Lung (tissue), 4 donors: ENCODE data around the gene TPP2.

DNA sequence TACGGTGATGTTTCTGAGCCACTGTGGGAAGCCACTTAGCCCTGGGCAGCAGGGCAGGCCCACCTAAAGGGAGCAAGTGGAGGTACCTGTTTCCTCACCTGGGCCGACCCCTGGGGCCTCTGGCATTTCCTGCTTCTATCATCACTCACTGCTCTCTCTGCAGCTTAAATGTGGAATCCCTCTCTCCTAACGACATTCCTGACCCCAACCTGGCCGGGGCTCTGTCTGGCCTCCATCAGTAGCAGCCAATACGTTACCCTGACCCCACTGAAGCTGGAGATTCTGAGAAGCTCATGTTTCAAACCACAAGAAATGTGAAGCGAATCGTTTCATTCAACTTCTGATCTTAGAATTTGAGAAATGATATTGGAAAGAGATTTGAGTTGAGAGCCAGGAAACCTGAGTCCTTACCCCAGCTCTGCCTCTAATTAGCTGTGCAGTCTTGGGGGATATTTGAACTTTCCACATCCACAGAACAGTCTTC, 39.9 kb downstream of the DOCK9 start:
- PRO-cap: no peak
- RAMPAGE, long total RNA: no peak
- RRBS: no CpG with 5 or more reads among the region's 7 CpGs

DNA sequence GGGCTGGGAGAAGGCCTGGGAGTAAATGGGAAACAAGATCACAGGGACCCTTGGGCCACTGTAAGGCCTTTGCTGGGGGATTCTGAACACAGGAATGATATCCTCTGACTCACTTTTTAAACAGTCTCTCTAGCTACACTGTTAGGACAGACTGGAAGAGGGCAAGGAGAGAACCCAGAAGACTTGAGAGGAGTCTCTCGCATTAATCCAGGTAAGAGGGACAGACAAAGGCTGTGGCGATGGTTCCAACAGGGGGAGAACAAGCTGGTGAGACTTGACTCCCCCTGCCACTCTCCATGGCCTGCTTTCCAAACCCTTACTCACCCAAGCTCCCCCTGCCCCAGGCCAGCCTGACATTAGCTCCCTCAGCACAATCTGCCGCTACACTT, 31.8 kb downstream of the DOCK9 start:
- PRO-cap: no peak
- RAMPAGE, long total RNA: no peak
- RRBS: no CpG with 5 or more reads among the region's 3 CpGs

- PRO-cap: no peak
- RAMPAGE, long total RNA: no peak
- RRBS: no CpG with 5 or more reads among the region's 8 CpGs
Observed at GRCh38 chr13:99065368-99066226, 87.7 kb upstream of the DOCK9 start.

DNA sequence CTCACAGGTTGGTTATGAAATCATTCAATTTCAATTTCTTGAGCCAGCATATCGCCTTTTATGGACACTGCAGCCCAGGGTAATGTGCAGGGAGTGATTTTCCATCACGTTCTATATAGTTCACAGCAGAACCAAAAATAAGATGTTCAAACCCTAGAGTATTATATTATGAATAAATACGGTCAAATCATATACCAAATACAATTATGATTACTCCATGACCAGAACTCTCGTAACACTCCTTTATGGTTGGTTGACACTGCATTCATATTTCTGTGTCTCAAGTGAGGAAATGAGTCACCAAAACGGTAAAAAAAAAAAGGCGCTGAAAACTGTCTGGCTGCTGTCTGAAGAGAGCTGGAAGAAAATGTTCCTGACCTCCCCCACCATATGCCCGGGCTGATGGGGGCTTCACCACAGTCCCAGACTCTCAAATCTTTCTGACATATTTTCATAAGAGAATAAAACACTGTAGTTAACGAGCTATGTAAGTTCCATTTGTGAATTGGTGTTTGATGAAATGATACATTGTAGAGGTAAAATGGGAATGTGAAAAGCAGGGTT, 75.7 kb upstream of the UBAC2 start:
- PRO-cap: no peak
- RAMPAGE, long total RNA: no peak
- RRBS: no CpG with 5 or more reads among the region's 8 CpGs

GRCh38 chr13:99191923-99192122, 8.8 kb upstream of the UBAC2 start:
- PRO-cap: no peak
- RAMPAGE, long total RNA: no peak
- RRBS: no CpG with 5 or more reads among the region's 1 CpG

GRCh38 chr13:99294500-99295673, 12.3 kb downstream of the GPR183 start:
- PRO-cap: no peak
- RAMPAGE, long total RNA: no peak
- RRBS: no CpG with 5 or more reads among the region's 11 CpGs

DNA sequence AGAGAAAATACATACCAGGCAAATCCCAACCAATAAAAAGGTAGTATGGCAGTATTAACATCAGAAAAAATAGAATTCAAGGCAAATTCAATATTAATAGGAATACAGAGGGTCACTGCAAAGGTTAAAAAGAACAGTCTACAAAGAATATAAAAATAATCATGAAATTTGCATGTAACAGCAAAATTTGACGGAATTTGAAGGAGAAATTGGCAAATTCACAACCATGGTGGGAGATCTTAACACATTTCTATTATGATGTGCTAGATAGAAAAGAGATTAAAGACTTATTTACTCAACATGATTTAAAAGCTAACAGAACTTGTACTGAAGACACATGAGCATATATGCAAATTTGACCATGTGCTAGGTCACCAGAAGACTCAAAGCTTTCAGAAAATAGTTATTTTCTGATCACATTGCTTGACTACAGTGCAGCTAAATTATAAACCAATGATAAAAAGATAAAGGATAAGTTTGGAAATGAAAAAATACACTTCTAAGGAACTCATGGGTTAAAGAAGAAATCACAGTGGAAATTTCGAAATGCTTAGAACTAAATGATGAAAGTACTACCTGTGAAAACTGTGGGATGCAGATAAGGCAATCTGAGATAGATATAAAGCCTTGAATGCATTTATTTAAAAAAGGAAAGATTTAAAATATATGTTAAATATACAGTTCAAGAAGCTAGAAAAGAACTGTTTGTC, 9.2 kb downstream of the GPR183 start:
- PRO-cap: no peak
- RAMPAGE, long total RNA: no peak
- RRBS: no CpG with 5 or more reads among the region's 2 CpGs

DNA sequence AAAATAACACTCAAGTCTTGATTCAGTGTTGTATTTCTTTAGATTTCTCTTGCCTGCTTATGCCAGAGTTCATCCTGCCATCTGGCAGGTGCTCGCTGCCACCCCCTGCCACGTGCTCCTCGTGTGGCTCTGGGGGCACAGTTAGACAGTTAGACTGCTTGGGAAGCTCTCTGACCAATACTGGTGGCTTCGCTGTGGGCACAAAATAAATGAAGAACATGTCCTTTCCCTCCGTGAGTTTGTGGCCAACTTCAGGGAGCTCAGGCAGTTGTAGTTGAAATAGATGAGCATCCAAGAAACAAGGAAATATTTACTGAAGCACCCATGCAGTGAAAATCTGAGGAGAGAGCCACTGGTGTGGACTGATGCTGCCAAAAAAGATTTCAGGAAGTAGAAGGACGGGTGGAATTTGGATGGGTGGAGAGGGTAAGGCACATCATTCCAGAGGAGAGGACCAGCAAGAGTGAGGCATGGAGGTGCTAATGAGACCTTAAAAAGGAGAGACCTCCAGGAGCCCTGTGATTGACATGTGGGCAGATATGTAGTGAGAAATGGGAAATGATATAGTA, 37.5 kb upstream of the GPR183 start:
- PRO-cap: no peak
- RAMPAGE, long total RNA: no peak
- RRBS: no CpG with 5 or more reads among the region's 6 CpGs

GRCh38 chr13:99374408-99375023, 67.3 kb upstream of the GPR183 start:
- PRO-cap: no peak
- RAMPAGE, long total RNA: no peak
- RRBS: no CpG with 5 or more reads among the region's 11 CpGs

DNA sequence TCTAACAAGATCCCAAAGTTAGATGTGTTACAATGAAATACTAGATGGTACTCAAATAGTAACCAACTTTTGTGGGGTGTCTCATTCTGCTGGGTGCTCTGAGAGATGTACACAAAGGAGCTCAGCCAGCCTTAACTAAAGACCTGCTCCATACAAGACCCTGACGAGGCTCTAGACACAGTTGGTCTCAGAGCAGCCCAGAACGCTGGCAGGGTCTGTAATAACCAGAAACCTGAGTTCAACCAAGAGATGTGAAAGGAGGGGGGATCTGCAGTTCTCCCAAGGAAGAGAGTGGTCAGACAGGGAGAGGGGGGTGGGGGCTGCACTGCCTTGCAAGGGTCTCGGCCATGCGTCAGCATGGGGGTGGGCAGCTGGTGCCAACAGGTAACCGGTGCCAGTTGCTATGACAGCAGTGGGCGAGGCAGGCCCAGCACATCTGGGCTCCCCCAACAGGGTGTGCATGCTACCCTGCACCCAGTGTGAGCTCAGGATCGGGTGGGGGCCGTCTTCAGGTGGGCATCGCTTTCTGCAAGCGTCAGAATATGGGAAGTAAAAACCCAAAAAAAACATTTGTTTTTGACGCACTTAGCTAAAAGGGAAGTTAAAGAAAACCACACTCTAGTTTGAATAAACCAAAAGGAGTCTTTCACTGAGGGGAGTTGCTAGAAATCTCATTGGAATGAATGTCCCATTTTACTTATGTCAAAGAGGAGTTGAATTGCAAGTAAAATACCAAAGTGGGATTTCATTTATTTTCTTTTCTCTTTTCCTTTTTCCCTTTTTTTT, 68.0 kb upstream of the GPR183 start:
- PRO-cap: no peak
- RAMPAGE, long total RNA: no peak
- RRBS: no CpG with 5 or more reads among the region's 11 CpGs

GRCh38 chr13:99413564-99413973, 87.7 kb upstream of the TM9SF2 start:
- PRO-cap: no peak
- RAMPAGE, long total RNA: no peak
- RRBS: no CpG with 5 or more reads among the region's 6 CpGs

DNA sequence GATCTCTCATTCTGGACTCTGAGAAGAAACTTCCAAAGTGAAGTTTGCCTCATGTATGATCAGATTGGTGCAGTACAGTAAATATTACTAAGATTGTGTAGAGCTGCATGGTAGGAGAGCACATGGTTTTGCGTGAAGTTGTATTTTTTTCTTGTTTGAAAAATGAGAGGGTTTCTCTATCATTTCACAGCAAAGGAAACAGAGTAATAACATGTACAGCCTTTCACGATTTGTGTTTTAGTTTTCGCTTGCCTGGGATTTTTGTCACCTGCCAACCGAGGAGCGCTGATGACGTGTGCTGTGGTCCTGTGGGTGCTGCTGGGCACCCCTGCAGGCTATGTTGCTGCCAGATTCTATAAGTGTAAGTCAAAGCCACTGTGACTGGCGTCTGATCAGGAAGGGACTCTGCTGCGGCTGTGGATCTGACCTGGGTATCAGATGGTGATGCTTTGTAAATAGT, 45.5 kb downstream of the TM9SF2 start:
- PRO-cap: no peak
- RAMPAGE, long total RNA: no peak
- RRBS: no CpG with 5 or more reads among the region's 8 CpGs

DNA sequence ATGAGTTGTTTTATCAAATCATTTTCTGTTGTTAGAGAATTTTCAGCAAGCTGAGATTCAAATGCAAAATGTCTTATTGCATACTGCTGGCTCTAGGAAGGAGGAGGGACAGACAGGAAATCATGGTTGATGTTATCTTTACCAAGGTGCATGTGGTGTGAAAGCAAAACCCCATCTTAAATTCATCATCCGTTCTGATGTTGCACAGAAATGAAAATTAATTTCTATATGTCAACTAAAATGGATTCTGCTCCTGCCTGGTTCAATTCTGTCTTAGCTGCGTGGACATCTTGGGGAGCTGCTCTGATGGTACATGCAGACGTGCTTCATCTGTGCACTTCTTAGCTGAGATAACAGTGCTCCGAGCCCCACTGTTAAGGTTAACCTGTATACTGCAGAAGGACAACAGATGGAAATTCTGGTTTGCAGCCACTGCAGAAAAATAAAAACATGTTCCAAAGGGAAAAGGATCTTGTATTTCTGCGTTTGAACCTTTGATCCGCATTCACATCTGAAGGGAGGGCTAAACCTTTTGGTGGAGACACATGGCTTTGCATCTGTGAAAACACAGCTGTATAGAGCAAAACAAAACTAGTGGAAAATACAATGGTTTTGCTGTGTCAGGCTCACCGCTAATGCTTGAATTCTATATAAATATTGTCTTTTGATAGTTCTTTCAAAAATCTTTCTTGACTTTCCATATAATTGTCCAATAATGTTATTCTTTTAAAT, 50.5 kb downstream of the CLYBL start:
- PRO-cap: no peak
- RAMPAGE, long total RNA: no peak
- RRBS: no CpG with 5 or more reads among the region's 7 CpGs

GRCh38 chr13:99956079-99956816, 15.3 kb downstream of the ZIC5 start:
- PRO-cap: no peak
- RAMPAGE, long total RNA: no peak
- RRBS: 4% methylated on average over 26 of the region's 57 CpGs

DNA sequence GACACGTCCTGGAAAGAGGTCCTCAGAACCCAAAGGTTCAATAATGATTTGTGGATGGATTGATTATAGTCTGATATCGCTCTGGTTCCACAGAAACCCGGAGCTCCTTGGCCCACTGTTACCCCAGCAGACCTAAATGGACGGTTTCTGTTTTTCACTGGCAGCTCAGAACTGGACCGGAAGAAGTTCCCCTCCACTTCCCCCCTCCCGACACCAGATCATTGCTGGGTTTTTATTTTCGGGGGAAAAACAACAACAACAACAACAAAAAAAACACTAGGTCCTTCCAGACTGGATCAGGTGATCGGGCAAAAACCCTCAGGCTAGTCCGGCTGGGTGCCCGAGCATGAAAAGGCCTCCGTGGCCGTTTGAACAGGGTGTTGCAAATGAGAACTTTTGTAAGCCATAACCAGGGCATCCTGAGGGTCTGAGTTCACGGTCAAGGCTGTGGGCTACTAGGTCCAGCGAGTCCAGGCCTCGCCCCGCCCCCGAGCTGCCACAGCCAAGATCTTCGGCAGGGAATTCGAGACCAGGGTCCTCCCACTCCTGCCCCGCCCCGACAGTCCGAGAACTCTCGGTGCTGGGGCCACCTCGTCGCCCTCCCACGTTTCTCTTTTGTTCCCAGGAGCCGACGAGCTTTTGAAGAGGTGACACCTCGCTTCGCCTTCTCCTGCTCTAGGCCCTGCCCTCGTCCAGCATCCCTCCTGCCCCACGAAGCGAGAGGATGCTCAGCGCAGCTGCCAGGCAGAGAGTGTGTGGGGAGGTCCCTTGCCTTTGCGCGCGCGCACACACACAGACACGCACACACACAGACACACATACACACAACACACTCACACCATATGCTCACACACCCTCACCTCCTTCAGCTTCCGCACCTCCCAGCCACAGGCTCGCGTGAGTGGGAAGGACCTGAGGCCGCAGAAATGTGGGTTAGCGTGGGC, 8.7 kb downstream of the ZIC2 start:
- PRO-cap: no peak
- RAMPAGE, long total RNA: no peak
- RRBS: 16% methylated on average over 2 of the region's 44 CpGs

DNA sequence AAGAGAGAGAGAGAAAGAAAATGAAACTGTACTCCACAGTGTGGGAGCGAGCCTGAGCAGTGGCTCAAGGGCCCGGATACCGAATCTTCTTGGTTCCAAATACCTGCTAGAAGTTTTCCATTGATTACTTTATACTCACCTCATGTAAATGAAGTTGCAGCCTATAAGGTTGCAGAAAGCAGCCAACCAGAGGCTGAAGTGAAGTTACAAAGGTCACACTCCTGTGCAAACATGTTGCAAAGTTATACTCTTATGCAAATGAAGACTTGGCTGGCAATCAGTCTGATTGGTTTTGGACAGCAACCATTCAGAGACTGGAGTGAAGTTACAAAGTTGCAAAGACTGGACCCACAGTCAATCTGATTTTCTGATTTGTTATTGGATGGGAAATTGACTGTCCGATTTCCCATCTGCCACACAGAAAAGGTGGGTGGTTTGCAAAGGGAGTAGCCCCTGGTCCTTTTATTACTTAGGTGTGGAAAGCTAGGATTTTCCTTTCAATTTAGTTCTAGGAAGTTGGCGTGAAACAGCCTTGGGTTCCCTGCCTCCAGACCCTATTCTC, 152.5 kb downstream of the GGACT start:
- PRO-cap: no peak
- RAMPAGE, long total RNA: no peak
- RRBS: no CpG with 5 or more reads among the region's 5 CpGs

DNA sequence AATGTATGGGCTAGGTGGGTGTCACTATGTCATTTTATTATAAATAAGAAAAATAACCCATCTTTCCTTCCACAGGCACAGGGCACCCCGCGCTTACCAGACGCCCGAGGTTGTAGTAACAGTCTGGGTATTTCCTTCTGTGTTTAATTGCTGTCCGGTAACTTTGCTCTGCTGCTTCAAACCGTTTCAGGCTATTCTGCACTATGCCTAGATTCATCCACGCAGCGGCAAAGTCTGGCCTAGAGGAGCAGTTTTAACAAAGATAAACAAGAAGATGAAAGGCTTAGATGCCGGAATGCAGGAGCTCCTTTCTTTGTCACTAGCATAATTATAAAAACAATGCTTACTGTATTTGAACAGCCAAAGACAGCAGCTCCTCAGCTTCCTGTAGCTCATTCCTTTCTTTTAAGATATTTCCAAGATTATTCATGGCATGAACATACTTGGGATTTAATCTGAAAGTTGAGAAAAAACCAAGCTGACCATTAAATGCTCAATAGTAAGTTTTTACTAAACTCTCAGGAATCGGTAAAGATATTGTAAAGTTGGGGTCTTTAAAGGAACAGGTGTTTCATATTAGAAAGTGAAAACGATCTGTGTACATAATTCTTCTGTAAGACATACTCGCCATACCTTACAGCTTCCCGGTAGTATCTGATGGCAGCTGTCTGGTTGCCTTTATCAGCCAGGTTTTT, 37.0 kb upstream of the GGACT start:
- PRO-cap: no peak
- RAMPAGE, long total RNA: no peak
- RRBS: 100% methylated on average over 1 of the region's 13 CpGs

DNA sequence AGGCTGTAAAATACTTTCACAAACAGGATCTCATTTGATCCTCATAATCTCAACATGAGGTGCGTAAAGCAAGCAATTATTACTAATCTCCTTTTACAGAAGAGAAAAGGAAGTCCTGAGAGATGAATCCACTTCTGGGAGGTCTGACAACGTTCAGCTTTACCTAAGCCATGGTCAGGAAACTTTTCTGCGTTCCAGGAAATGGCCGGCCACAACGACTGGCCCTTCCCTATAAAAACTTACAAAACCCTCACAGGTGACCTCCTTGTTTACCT, 351.6 kb upstream of the TMTC4 start:
- PRO-cap: no peak
- RAMPAGE, long total RNA: no peak
- RRBS: no CpG with 5 or more reads among the region's 5 CpGs

GRCh38 chr13:101918252-101919015, 1.7 kb upstream of the FGF14 start:
- PRO-cap: no peak
- RAMPAGE, long total RNA: no peak
- RRBS: 11% methylated on average over 1 of the region's 7 CpGs

- PRO-cap: bidirectional peak, plus-strand start at chr13:102596986, minus-strand start at chr13:102596802
- RAMPAGE, long total RNA: no peak
- RRBS: 2% methylated on average over 20 of the region's 61 CpGs
Observed at GRCh38 chr13:102596661-102597289, at the start of gene TPP2. TSS of gene TPP2 (plus strand) at chr13:102596986.